Lower leg skin (tissue), 2 donors: ENCODE results near the genes PDLIM5, STPG2 and ADH6.

DNA sequence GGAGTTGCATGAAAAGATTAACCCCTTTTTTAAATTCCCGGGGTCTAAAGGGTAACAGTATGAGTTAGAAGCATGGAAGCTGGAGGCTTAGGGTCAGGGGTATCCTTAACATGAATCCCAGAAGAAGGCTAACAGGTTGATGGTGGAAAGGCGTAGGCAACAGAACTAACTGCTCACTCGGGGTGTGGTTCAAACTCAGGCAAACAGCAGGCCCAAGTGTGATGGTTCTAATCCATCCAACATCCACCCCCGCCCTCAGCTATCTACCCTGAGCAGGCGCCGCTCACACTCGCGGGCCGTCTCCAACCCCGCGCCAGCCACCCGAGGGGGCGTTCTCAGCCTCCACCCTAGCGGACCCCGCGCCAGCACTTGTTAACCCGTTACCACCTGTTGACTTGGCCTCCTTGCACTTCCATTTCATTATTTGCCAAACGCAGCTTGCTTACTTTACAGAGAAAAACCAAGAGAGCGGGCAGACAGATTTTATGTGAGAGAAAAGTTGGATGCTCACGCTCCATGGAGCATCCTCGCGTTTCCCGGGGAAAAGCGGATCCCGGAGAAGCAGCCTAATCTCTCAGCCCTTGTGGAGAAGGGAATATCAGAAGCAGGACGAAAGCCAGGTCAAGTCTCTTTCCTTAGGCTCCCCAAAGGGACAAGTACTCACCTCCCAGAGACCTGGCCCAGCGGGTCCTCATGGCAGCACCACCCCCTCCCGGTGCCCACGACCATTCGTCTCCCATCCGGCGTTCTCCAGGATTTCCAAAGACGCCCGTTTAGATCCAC is 820 bp downstream of the SNCA start:
- PRO-cap, result no peak
- RAMPAGE, long total RNA, 2 experiments, result no peak in any of the 2 experiments

DNA sequence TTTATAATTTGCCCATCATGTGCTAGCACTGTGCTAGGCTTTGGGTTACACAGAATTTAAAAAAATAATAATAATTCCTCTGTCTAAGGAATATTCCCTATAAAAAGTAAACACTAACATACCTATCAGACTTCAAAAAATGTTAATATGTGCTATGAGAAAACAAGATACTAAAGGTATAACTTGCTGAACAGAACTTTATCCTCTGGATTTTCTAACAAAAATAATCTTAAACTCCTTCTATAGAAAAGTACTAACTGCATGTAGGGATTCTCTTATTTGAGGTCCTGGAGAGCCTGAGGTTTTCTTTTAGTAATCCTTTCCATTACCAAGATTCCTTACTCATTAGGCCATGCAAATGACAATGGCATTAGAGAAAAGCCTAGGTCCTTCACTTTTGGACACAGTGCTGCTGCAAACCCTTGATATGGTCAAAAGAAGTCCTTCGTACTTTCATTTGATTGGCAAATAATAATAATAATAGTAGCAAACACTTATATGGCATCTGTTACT is 3.1 kb downstream of the MMRN1 start:
- PRO-cap, result no peak
- RAMPAGE, long total RNA, 2 experiments, result no peak in any of the 2 experiments

DNA sequence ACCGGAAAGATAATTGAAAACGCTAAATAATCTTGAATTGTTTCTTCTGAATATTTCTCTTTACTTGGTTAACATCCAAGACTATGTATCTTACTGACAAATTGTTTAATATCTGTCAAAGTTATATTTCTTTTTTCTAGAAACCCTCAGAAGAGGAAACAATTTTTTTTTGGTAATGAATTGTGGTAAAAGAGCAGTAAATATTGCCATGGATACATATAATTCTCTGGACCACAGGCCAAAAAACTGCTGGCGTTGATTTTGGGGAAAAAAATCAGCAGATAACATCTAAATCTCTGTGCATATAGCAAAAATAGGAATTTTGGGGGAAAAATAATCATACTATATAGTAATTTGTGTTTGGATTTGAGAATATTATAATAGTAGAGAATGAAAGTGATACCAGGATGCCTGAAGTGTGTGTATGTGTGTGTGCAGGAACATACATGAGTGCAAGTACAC is 518.7 kb downstream of the CCSER1 start:
- PRO-cap, result no peak
- RAMPAGE, long total RNA, 2 experiments, result no peak in any of the 2 experiments

DNA sequence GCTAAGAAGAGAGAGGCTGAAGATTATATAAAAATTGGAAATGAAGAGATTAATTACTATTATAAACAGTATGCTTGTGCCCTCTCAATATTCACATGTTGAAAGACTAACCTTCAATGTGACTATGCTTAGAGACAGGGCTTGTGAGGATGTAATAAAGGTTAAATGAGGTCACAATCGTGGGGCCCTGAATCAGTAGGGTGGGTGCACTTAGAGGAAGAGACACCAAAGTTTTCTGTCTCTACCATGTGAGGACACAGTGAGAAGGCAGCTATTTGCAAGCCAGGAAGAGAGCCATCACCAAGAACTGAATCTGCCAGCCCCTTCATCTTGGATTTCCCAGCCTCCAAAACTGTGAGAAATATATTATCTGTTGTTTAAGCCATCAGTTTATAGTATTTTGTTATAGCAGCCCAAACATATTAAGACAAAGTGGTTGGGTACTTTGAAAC is 522.1 kb downstream of the CCSER1 start:
- PRO-cap, result no peak
- RAMPAGE, long total RNA, 2 experiments, result no peak in any of the 2 experiments

- PRO-cap, result no peak
- RAMPAGE, long total RNA, 2 experiments, result no peak in any of the 2 experiments
Measured at GRCh38 chr4:91143181-91143484, 1015.9 kb downstream of the CCSER1 start.

DNA sequence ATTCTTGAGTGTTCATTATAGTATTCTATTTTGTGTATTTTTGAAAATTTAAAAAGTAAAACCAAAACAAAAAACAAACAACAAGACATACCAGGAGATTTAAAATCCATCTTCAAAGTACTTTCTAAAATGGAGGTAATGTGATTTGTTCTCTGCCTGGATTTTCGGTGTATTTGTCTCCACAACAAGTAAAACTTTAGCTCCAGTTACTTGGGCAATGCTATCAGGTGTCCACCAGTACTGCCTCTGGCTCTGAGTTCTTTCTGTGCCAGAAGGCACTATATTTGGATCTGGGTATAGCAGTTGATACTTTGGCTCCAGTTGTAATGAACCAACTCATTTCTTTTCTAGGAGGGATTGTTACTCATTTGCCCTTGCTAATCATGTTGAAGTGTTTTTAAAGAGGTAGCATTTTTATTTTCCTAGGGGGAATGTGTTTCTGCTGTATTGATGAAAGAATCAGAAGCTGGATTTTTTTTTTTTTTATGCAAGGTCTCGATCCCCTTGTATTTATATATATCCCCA is 9.5 kb upstream of the PDLIM5 start:
- PRO-cap, result no peak
- RAMPAGE, long total RNA, 2 experiments, result no peak in any of the 2 experiments

GRCh38 chr4:94451616-94452547 is at the start of gene PDLIM5:
PDLIM5 (plus strand) TSS chr4:94451942.
- PRO-cap, result bidirectional peak, plus-strand start at chr4:94451885, minus-strand start at chr4:94451806
- RAMPAGE, long total RNA, 2 experiments, result start-site peak on the plus strand in 2 of 2 experiments, at chr4:94451907-94451962 at its widest, 257 to 535 reads per replicate

DNA sequence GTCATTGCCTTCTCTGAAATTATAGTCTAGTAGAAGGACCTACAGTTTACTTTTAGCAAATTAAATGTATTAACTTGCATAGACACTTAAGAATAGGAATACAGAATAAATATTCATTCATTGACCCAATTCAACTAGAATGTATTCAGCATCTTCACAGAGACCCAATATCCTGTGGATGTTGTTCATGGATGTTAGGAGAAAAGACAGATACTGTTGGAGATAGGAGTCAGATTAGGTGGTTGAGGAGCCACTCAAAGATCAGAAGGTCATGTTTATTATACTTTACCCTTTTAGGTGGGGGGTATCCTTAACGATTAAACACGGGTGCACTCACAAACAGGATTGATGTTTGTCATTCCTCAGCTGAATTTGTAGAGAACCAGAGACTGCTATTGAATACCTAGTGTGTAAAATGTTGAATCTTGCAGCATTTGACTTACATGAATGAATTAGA is 121.0 kb downstream of the PDLIM5 start:
- PRO-cap, result no peak
- RAMPAGE, long total RNA, 2 experiments, result no peak in any of the 2 experiments

DNA sequence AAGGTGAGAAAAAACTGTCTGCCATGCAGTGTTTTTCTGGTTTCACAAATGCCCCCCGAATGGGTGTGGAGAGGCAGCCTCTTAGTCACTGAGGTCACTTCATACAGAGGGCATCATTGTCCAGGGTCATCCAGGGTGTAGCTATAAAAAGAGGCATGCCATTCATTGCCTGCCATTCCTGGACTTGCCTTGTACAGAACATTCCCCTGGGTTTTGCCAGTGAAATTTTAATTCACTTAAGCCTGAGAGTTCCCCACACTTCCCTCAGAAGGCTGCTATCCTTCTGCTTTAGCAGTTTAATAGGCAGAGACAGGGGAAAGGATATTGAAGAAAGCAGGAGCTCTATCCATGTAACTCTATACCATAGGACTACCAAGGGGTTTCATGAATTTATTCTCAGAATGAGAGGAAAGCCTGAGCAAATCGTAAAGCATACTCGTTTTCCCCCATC is 230.2 kb downstream of the UNC5C start:
- PRO-cap, result no peak
- RAMPAGE, long total RNA, 2 experiments, result no peak in any of the 2 experiments

GRCh38 chr4:95361411-95361823 is 187.4 kb downstream of the UNC5C start:
- PRO-cap, result no peak
- RAMPAGE, long total RNA, 2 experiments, result no peak in any of the 2 experiments

DNA sequence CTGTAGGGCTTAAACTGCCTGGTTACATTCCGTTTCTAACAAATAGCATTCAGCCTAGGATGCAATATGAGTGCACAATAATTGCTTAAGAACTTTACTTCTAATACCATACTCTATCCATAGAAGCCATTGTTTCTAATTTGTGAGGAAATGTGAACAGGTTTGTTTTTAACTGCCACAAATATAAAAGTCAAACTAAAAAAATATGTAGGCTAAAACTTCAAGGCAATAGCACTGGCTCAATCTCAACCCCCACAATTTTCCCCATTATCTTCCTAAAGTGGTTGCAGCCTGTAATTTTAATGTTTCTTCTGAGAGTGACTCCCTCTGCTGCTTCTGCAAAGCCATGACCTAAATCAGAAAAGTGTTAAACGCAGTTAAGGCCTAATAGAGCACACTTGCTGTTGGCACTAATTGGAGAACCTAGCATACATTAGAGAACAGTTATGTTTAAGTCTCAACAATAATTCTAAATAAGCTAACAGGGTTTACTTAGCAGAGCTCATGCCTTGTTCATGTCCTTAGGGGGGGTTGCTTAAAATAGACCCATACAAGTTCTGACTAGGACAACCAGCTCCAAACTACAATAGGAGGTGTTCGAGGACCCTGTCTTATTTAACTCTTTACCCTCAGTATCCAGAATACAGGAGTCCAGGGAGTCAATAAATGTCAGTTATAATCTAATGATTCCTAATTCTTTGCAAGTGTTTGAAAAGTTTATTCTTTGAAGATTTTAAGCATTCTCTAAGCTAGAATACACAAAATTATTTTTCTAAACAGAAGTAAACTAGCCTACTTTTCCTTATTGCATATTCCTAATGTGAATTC is 4.0 kb downstream of the UNC5C start:
- PRO-cap, result no peak
- RAMPAGE, long total RNA, 2 experiments, result no peak in any of the 2 experiments

DNA sequence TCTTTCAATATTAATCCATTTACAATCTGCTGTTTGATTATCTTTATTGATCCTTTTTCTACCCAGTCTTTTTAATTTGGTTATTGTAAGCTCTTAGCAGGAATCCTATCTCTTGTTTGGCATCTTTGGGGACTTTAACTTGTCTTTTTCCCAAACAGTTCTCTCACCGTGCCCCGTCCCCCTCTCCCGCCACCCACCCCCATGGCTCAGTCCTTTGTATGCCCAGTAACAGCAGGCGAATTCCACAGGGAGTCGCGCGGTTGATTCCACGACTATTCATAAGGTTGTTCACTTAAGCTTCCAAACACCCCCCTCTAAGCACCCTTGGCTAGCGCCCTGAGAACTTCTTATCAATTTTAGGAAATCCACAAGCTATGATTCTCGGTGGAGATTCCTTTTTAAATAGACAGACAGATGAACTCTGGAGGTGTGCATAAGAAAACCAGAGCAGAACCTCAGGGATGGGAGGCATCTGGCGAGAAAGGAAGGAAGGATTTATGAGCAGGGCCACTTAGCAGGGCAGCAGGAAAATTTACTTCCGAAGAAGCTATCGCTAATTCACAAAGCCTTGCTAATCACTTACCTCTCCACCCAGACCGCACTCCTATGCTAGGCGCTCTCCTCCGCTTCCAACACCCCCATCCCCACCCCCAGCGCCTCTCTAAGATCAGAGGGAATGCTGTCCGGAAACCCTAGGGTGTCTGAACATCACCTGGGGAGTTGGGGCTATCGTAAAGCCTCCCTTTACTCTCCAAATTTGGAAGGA is 1.8 kb downstream of the UNC5C start:
- PRO-cap, result no peak
- RAMPAGE, long total RNA, 2 experiments, result no peak in any of the 2 experiments

DNA sequence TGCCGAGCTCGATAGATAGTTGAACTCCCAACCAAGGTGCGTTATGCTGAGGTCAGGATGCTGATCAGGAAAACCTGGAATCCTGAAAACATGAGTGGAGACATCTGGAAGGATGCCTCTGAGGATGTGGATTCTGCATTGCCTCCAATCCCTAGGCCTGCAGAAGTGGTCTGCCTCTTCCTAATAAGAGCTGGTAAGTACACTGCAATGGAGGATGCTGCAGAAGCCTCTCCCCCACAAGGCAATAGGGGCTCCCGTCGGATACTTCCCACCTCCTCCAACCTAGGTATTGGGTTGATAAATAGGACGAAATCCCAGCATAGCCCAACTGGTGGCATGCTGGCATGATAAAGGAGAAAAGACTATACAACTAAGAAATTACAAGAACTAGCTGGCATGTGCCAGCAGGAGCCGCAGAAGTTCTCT is 114.1 kb downstream of the PDHA2 start:
- PRO-cap, result no peak
- RAMPAGE, long total RNA, 2 experiments, result no peak in any of the 2 experiments

DNA sequence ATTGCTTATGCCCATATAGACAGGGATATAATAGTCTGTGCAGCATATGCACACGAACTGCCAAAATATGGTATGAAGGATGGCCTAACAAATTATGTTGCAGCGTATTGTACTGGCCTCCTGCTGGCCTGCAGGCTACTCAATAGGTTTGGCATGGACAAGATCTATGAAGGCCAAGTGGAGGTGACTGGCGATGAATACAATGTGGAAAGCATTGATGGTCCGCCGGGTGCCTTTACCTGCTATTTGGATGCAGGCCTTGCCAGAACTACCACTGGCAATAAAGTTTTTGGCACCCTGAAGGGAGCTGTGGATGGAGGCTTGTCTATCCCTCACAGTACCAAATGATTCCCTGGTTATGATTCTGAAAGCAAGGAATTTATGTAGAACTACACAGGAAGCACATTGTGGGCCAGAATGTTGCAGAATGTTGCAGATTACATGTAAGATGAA is 117.7 kb downstream of the STPG2 start:
- PRO-cap, result no peak
- RAMPAGE, long total RNA, 2 experiments, result no peak in any of the 2 experiments

DNA sequence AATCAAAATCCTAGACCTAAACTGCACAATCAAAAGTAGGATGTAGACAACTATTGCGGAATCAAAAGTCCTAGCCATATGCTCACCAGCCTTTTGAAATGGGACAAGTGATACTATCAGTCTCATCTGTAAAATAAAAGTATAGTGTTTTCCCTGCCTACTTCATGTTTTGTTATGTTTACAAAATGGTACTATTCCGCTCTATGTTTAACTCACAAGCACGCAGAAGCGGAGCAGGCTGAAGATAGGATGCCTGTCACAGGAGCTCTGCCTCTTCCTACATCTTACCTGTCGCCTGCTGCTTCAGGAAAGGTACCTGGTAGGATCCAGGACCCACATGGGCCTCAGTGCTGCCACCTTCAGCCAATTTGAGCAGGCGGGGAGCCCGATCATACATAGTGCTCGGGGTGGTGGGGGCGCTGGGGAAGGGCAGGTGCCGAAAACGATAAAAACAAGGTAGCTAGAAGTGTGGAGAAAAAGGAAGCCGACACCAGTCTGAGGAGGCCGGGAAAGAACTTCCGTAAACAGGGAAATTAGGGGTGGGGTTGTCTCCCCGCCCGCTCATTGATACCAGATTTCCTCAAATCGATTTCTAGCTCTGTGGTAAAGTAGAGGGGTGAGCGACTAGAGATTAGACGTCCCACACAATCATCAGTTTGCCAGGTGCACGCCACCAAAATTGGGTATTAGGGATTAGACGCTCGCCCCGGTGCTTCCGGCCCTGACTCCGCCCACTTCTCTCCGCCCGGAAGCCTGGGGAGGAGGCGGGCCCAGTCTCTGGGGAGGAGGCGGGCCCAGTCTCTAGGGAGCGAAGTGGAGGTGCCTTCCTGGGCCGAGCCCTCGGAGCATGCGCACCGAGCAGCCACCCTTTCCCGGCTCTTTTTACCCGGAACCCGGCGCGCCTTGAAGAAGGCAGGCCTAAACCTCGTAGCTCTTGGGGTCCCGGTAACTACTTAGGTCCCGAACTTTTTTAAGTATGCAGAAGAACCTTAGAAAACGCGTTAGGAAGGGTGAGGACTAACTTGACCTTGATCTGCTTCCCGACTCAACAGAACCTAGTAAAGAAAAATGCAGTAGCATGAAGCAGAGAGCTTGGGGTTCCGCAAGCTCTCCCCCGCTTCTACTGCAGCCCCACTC is at the start of gene STPG2:
Gene STPG2 (minus strand): TSS at position 723 of the 1,137 bp plus-strand sequence.
- PRO-cap, result bidirectional peak, plus-strand start at position 889 of the sequence, minus-strand start at position 743 of the sequence
- RAMPAGE, long total RNA, 2 experiments, result start-site peak on the minus strand in 2 of 2 experiments, centred at positions 719 to 736 of the sequence, 5 to 12 reads per replicate

- PRO-cap, result no peak
- RAMPAGE, long total RNA, 2 experiments, result no peak in any of the 2 experiments
Measured at GRCh38 chr4:98398518-98399225, 137.5 kb downstream of the RAP1GDS1 start.

- PRO-cap, result no peak
- RAMPAGE, long total RNA, 2 experiments, result no peak in any of the 2 experiments
Measured at GRCh38 chr4:98468464-98469155, 189.8 kb downstream of the TSPAN5 start.

DNA sequence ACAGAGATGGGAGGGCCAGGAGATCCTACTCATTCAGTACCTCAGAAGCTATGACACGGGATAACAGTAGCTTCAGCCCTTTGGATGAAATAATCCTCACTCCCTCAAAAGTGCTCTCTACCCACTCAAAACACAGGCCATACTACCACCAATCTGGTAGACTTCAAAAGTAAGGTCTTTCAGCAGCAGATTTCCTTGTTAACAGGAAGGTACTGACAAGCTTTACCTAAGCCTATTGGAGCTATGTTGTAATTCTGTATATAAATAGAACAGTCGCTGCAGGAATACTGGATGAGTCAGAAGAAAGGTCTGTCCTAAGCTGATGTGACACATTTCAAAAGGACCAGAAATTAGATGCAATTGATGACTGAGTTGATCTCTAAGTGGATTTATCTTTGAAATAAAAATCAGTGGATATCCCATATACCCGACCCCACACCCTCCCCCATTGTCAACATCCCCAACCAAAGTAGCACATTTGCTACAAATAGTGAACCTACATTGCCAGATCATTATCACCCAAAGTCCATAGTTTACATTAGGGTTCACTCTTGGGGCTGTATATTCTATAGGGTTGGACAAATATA is 1.7 kb upstream of the TSPAN5 start:
- PRO-cap, result unidirectional peak, minus-strand start at position 200 of the sequence
- RAMPAGE, long total RNA, 2 experiments, result no peak in any of the 2 experiments

- PRO-cap, result no peak
- RAMPAGE, long total RNA, 2 experiments, result no peak in any of the 2 experiments
Measured at GRCh38 chr4:98996554-98996857, 985 bp downstream of the METAP1 start.

- PRO-cap, result no peak
- RAMPAGE, long total RNA, 2 experiments, result no peak in any of the 2 experiments
Measured at GRCh38 chr4:99218867-99219600, at the start of gene ADH6. ADH6 (minus strand) TSS chr4:99219246.